GM19240 (cell line): ENCODE results near the gene GCM2.

- RRBS: no CpG with 5 or more reads among the region's 15 CpGs
Observed at GRCh38 chr6:7431774-7432218, 42.2 kb downstream of the RIOK1 start.

DNA sequence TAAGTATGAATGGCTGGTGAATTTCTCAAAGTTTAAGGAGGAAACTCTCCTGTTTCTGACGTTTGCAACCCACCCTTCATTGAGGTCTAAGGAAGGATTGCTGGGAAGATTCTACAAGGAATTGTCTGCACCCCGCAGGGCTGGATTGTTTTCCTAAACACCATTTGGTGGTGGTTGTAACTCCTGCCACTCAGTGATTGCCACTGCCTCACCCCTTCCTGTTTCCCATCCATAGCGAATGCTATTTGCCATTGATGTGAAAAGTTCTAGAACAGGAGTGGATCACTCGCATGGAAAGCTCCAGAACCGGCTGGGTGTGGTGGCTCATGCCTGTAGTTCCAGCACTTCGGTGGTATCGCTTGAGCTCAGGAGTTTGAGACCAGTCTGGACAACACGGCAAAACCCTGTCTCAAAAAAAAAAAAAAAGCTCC, 8.6 kb upstream of the DSP start:
- RRBS: no CpG with 5 or more reads among the region's 8 CpGs

- RRBS: 5% methylated on average over 22 of the region's 48 CpGs
Observed at GRCh38 chr6:7542721-7543493, 1.4 kb downstream of the DSP start.

GRCh38 chr6:7545673-7546445, 4.4 kb downstream of the DSP start:
- RRBS: no CpG with 5 or more reads among the region's 12 CpGs

DNA sequence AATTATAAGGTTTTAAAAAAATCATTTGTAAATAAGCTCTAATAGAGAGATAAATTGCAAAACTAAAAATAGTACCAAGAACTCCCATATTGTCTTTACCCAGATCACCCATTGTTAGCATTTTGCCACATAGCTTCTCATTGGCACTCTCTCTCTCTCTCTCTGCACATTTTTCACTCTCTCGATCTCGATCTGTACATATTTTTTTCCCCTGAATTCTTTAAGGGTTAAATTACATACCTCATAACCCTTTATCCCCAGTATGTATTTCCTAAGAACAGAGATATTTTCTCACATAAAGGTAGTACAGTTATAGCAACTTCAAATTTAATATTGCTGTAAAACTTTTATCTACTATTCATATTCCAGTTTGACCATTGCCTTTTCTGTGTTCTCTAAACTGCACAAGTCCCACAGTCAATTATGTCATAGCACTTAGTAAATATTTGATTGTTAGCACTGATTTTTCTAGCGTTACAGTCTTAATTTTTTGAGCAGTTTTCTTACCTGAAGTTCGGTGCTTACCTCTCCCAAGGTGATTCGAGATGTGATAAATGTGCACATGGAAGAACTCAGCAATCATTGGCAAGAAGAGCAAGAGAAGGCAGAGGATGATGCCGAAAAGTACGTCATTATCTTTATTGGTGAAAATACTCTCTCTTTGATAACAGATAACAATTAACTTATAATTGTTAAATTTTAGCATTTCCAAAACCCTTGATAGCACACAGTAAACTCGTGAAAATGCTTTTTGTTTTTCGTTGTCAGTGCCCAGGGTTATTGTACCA, 15.1 kb downstream of the SNRNP48 start:
- RRBS: no CpG with 5 or more reads among the region's 9 CpGs

DNA sequence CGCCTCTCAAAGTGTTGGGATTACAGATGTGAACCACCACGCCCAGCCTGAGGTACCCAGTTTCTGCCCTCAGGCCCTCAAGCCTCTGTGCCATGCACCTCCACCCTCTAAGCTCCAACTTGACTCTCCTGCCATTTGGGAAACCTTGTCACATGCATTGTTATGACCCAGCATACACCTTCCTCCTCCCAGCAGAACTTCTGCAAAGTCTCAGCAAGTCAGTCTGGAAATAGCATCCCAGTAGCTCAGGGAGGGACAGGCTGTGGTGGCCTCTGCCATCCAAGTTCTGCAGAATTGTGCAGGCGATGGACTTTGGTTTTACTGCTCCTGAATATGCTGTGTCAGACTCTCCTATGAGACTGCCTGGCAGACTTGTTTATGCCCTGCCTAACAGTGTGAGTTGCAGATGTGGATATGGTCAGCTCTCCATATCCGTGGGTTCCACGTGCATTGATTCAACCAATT, 52.7 kb downstream of the SNRNP48 start:
- RRBS: no CpG with 5 or more reads among the region's 5 CpGs

- RRBS: no CpG with 5 or more reads among the region's 13 CpGs
Observed at GRCh38 chr6:7735039-7735278, 9.1 kb downstream of the BMP6 start.

DNA sequence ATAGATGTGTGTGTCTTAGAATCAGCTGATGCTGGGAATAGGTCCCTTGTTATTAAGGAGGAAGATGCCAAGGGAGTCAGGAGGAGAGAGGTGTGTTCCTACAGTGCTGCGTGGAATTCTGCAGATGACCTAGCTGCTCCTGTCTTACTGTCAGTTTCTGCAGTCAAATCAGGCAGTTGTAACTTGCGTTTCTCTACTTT, 10.2 kb upstream of the EEF1E1 start:
- RRBS: no CpG with 5 or more reads among the region's 2 CpGs

- RRBS: no CpG with 5 or more reads among the region's 6 CpGs
Observed at GRCh38 chr6:8165118-8165317, 62.7 kb upstream of the EEF1E1 start.

DNA sequence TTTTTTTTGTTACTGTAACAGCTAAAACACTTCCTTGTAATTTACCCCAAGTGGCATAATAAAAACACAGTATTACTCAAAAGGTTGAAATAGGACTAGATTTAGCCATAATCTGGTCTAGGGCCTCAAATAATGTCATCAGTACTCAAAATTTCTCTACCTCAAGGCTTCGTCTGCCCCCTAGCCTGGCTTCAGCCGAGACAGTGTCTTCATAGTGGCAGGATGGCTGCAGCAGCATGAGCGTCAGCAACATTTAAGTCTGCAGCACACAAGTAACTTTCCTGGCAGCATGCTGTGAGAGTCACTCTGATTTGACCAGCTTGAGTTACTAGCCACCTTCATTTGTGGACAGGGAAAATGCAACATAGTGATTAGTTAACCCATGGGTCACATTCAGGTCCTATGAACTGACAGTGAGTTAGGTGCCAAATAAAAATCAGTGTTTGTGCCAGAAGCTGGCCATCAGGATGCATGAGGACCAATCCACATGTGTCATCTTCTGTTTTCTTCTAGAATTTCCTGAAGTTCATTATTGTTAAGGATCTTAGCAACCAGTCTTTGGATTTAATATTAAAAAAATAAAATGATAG, 209.9 kb upstream of the SLC35B3 start:
- RRBS: no CpG with 5 or more reads among the region's 3 CpGs

DNA sequence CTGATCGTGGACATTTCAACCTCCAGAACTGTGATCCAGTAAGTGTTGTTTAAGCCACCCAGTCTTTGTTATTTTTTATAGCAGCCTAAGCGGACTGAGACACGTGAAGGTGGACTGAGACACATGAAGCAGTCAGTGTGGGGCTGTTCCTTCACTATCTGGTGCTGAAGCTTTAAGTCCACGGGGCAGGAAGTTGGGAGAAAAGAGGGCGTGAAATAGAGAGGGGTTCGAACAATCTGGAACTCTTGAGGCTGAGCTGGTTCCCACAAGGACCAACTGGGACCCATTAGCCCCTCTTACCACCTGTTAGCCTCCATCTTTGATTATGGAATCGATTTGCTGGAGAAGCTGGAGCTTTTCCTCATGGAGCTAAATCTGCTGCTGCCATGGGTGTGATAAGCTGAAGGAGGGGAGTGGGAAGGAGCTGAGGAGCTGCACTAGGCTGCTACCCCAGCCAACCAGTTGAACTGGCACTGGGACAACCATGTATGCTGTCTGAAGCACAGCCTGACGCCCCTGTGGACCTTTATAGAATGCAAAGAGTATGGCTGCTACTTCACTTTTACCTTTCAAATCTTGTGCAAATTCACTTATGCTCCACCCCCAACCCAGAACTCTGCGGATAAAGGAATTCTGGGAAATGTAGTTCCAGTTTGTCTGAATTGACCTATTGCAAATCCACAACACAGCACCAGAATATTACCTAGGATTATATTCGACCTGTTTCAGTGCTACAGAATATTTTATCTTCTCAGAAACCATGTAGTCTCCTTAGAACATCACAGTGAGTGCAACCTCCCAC, 217.2 kb upstream of the SLC35B3 start:
- RRBS: no CpG with 5 or more reads among the region's 10 CpGs

DNA sequence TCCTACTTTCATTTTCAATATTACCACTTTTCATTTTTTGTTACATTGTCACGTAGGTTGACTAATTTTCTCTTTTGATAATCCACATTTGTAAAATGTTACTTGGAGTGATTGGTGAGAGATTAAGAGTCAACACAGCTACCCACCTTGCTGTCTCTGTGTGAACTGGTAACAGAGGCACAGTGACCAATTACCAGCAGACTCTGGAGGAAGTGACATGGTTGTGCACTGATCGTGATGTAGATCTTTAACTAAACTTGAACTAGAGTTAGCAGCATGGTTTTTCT, 308.0 kb upstream of the SLC35B3 start:
- RRBS: no CpG with 5 or more reads among the region's 2 CpGs

GRCh38 chr6:8776267-8776747, 341.0 kb upstream of the SLC35B3 start:
- RRBS: no CpG with 5 or more reads among the region's 18 CpGs

- RRBS: 73% methylated on average over 5 of the region's 8 CpGs
Observed at GRCh38 chr6:9140158-9140548, 704.8 kb upstream of the SLC35B3 start.

- RRBS: no CpG with 5 or more reads among the region's 9 CpGs
Observed at GRCh38 chr6:9456166-9456976, 958.5 kb downstream of the TFAP2A start.

- RRBS: no CpG with 5 or more reads among the region's 30 CpGs
Observed at GRCh38 chr6:10098828-10099837, 315.7 kb downstream of the TFAP2A start.

DNA sequence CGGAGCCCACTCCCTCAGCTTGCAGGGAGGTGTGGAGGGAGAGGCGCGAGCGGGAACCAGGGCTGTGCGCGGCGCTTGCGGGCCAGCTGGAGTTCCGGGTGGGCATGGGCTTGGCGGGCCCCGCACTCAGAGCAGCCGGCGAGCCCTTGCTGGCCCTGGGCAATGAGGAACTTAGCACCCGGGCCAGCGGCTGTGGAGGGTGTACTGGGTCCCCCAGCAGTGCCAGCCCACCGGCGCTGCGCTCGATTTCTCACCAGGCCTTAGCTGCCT, 243.3 kb downstream of the TFAP2A start:
- RRBS: 84% methylated on average over 2 of the region's 19 CpGs

DNA sequence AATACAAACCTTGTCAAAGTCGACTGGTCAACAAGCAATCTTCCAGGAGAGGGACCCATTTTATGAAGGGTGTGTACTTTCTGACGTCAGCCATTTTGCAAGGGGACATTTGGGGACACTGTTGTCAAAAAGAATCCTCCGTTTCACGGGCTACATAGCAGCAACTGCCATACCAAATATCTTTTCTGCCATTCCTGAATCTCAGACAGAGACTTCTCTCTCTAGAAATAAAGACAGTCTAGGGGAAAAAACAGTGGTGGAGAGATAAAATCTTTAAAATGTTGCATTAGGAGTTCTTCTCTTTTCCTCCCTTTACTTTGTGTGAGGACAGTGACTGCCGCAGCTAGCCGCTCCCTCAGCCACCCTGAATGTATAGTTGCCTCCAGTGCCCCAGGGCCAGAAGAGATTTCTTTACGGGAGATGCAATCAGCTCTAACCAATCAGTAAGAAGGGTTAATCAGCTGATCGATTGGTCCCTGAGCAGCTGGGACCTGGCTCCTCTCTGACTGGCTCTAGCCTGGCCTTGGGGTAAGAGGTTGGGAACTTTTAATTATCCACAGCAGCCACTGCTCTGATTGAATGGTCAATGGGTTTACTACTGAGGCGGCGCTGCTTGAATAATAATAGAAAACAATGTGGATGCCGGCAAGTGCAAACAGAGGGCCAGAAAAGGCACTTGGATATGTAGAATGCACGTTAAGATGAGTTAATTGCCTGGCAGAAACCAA, 100.0 kb downstream of the TFAP2A start:
- RRBS: no CpG with 5 or more reads among the region's 12 CpGs

DNA sequence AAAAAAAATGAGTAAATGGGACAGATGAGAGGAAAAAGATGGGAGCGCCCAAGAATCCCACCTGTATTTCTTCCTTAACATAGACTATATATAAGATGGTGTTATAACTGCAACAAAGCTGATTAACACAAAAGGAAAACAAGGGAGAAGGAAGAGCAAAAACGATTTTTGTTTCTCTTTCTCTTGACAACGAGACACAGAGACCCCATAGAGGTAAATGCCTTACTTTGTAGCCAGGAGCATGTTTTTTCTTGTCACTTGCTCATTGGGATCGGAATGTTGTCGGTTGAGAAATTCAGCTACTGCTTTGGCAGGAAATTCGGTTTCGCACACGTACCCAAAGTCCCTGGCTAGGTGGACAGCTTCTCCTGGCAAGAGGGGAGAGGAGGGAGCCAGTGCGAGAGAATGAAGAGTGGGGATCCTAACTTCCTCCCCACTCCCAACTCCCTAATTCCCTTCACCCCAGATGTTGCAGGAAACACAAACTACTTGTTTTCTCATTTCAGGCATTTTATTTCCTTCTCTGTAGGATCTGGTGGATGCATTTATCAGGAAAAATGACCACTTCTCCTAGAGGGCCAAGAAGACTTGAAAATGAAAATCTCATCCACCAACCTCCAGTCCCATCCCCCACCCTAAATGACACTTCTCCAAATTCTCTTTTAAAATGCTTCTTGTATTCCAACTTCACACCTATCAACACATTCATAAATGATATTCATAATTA, 14.5 kb downstream of the TFAP2A start:
- RRBS: no CpG with 5 or more reads among the region's 9 CpGs

- RRBS: 13% methylated on average over 12 of the region's 17 CpGs
Observed at GRCh38 chr6:10881866-10882194, at the start of gene GCM2. Gene GCM2 (minus strand): TSS chr6:10882041.